GM19239 (cell line): ENCODE results near the genes ALKAL2 and TRAPPC12.

DNA sequence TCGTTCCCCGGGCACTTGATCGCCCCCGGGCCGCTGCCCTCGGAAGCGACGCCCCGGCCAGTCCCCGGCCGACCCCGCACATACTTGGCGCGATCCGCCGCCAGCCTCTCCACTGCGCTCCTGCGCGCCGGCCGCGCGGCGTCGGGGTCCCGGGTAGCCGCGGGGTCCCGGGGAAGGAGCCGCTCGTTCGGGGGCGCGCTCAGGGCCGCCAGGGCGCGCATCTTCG, 227 bp downstream of the FAM110C start:
- RRBS: 13% methylated on average over 20 of the region's 38 CpGs

DNA sequence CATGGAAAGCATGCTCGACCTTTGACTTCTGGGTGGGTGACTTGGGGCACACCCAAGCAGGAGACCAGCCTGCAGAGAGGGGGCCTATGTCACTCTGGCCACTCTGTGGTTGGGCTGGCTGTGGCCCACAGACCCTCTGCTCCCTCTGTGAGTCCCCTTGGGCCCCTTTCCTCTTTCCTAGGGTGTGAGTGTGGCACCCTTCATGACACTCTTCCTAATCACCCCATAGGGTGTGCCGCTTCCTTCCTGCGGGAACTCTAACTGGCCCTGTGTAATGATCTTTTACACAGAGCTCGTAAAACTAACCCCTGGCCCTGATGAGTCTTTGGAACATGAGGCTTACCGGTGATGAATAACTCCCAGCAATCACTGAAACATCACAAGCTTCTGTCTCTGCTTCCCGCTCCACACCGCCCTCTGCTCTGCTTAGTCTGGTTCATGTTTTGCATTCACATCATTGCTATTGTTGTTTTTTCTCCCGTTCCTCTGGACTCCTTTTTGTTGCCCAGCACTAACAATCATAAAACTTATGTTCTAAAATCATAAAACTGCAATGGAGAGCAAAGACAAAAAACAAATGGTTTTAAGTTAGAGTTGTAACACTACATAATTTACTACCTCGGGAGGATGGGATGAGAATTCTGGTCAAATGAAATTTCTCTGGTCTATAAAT, 101.1 kb downstream of the SH3YL1 start:
- RRBS: no CpG with 5 or more reads among the region's 9 CpGs

GRCh38 chr2:234366-234770, 29.5 kb downstream of the SH3YL1 start:
- RRBS: no CpG with 5 or more reads among the region's 5 CpGs

GRCh38 chr2:258630-259403, 5.0 kb downstream of the SH3YL1 start:
- RRBS: no CpG with 5 or more reads among the region's 4 CpGs

DNA sequence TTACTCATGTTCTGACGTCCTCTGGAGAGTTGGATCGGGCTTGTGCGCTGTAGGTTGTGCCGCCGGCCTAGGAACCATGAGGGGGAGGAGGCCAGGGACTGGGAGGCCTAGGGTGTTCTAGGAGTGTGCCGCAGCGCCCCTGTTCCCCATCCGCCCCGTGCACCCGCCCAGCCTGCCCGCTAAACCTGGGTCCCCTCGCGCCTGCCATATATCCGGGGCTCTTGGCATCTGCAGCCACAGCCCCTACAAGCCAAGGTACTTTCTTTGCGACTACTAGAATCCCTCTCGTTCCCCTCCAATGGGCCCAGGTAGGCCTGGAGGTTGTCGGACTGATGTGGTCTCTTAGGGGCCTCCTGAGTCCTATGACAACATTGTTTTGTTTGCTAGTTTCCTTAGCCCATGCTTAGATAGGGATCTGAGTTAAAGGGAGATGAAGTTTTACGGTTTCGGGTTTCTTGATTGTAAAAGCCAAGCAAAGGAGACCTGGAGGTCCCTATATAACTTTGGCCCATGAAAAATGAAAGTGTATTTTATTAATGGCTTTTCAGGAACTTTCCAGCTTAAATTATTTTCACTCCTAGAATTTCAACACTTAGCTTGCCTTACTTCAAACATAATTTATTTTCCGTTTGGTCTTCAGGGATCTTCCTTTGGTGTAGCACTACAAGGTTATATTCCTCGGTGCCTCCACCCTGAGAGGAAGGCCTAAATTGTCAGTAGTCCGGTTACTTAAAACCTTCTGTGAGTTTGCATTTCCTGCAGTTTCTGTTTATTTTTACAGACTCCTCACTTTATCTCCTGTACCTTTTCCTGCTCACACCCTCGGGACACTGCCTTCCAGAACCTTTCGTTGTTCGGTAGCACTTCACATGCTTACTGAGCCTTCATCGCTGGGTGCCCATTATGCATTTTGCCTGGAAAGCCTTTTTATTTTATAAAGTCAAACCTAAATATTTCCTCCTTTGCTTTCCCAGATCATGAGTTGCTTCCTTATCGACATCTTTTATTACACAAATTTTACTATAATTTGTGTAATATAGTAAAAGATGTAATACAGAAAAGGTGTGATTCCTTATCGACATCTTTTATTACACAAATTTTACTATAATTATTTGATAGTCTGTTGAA, 641 bp downstream of the ACP1 start:
- RRBS: no CpG with 5 or more reads among the region's 28 CpGs

DNA sequence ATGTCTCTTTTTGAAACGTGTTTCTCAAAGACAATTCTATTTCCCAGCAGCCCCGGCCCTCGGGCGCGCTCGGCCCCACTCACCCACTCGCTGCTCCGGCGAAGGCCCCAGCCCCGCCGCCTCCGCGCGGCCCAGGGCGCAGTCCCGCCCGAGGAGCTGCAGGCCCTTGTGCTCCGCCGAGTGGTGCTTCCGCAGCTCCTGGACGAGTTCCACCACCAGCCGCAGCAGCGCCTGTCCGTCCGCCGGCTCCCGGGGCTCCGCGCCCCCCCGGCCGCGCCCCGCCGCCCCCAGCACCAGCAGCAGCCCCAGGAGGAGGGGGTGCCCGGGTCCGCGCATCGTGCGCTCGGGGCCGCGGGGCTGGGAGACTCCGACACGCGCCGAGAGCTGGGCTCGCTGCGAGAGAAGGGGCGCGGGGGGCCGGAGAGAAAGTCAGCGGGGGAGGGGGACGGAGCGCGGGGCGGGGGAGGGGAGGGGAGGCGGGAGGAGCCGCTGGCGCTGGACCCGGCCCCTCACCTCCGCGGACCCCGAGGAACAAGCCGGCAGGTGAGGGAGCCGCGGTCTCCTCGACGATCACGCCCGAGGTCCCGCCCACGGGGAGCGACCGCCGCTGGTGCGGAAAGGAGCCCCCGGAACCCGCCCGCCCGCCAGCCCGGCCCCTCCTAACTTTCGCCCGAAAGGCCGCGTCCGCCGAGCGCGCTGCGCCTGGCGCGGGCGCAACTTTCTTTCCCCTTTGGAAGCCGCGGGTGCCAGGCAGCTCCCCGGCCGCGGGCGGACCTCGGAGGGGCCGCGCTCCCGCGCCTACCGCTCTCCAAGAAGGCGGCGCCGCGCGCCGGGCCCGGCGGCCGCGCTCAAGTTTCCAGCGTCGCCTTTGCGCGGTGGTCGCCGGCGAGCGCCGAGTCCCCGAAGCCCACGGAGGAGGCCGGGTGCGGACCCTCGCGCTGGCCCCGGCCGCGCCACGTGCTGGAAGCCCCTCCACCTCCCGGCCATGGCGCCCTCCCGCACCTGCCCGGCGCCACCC, at the start of gene ALKAL2:
TSS of gene ALKAL2 (minus strand) at position 592 of the 1,018 bp plus-strand sequence.
- RRBS: 8% methylated on average over 71 of the region's 139 CpGs

DNA sequence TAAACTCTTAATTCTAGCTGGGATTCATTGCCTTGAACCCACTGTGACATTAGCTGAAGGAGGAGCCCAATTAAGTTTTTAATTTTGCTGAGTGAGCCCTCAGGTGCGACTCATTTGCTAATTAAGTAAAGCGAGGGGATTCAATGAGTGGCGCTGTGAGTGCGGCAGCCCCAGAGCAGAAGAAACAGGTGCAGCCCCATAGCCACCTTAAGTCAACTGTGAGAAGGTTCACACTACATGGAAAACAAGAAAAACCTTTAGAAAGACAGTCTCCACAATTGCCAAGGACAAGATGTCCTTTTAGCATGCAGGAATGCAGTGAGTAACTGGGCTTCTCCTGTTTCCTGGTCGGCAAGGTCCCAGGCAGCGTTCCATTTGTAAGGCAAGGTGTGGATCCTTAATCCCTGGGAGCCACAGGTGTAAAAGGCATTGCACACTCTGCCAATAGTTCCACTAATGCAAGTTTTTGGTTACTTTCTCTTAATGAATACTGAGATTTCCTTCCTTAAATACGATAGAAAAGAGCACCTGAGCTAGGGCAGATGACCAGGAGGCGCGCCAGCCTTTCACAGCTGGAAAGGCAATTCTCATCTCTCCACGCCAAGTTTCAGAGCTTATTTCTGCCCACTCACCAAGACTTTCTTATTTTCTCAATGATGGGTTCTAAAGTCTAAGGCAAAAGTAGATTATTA, 87.6 kb downstream of the TMEM18 start:
- RRBS: no CpG with 5 or more reads among the region's 10 CpGs

DNA sequence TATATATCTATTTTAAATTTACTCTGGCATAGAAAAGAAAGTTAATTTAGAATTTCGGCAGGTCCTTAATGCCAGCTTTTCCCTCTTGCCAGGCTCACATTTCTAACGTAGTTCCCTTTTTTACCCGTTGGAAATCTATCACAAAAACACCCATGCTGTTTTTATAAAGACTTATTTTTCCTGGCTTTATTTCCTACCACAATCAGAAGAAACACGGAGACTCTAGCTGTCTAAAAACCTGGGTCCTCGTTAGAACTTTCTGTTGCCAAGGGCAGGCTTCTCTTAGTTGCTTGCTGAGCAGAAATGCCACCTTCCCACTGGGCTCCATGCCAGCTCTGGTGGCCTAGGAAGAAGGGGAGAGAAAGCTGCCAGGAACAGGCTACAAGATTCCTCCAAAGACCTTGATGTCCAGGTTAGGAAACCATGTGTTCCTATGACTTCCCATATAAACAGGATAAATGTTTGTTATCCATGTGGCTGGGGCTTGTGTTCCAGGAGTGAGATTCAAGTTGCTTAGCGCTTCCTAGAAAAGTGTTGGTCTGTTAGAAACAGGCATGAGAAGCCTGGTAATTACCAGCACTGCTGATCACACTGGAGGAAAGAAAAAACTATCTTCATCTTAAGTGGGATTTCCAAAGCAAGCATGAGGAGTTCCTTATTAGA, 17.9 kb upstream of the TMEM18 start:
- RRBS: no CpG with 5 or more reads among the region's 6 CpGs

- RRBS: 45% methylated on average over 6 of the region's 34 CpGs
These were observed 31.9 kb upstream of the TMEM18 start for GRCh38 chr2:708886-709821.

GRCh38 chr2:741632-742165, 64.5 kb upstream of the TMEM18 start:
- RRBS: no CpG with 5 or more reads among the region's 14 CpGs

GRCh38 chr2:1056790-1057321, 106.2 kb downstream of the SNTG2 start:
- RRBS: no CpG with 5 or more reads among the region's 27 CpGs

- RRBS: no CpG with 5 or more reads among the region's 15 CpGs
These were observed 189.6 kb downstream of the SNTG2 start for GRCh38 chr2:1140230-1140733.

GRCh38 chr2:1240396-1240871, 172.8 kb upstream of the TPO start:
- RRBS: no CpG with 5 or more reads among the region's 4 CpGs

GRCh38 chr2:1249875-1250383, 163.3 kb upstream of the TPO start:
- RRBS: no CpG with 5 or more reads among the region's 9 CpGs

DNA sequence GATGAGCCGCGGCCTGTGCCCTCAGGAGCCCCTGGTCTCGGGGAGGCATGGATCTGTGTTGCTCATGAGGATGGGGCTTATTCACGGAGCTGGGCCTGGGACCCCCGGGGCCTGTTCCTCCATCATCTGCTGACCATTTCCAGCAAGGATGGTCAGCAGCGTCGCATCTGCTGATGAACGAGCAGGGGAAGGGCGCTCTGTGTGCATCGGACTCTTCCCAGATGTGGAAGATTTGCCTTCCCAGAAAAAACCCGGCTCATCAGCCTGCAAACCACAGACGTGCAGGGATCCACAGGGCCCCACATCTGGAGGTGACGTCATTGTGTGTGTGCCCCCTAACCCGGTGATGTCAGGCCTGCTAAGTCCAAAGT, 144.0 kb downstream of the PXDN start:
- RRBS: 60% methylated on average over 4 of the region's 14 CpGs

DNA sequence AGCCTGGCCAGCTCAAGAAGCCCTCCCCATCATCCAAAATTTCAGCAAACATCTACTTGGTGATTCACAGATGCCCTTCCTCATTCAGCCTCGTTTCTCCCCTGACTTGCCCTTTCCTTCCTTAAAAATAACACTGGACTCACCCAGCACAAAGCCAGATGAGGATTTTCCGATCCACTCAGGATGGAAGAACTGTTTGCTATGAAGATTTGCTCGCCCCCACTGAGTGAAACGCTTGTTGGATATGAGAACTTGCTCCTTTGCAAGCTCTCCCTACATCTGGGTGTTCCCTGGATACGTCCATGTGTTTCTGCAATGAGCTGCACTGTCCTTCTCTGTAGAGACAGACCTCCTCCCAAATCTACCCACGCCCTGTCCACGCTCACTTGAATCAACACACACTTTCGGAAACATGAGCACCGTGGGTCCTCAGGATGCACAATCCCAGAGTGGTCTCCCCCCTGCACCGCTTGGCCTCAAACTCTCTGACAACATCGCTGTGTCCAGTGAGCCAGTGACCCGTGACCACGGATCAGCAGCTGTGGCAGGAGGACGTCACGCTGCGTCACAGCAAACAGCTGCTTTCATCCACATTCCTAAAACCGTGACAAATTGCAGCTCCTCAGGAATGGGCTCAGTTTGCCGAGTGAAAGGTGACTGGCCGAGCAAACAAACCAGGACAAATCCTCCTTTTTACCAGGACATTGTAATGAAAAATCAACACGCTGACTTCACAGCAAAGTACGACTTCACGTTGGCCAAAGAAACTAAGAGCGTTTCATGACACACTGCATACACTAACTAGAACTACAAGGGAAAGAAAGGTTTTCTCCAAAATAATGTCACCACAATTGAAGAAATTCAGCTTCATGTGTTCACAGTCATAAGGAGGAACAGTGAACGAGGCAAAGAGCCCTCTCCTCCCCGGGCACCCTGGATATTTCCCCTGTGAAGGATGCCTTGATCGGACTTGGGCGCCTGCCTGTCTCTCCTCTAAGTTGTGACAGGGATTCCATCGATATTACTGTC, 57.7 kb downstream of the PXDN start:
- RRBS: no CpG with 5 or more reads among the region's 28 CpGs

DNA sequence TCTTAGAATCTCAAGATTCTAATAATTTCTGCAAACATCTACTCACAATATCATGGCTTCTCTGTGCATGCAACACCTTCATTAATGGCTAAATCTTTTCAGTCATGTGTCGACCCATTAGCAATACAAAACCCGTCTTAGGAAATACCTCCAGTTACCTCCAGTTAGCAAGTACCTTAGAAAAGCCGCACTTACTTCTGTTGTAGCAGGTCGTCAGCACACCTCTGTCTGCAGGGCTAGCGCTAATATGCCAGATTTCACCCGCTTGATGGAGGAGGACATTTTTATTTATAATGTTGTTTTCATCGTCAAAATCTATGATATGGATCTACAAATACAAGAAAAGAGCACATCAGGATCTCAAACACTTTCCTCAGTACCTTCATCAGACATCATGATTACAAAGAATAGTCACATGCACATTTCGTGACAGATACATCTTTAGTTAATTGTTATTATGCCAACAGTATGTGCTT, 39.8 kb downstream of the EIPR1 start:
- RRBS: no CpG with 5 or more reads among the region's 8 CpGs

DNA sequence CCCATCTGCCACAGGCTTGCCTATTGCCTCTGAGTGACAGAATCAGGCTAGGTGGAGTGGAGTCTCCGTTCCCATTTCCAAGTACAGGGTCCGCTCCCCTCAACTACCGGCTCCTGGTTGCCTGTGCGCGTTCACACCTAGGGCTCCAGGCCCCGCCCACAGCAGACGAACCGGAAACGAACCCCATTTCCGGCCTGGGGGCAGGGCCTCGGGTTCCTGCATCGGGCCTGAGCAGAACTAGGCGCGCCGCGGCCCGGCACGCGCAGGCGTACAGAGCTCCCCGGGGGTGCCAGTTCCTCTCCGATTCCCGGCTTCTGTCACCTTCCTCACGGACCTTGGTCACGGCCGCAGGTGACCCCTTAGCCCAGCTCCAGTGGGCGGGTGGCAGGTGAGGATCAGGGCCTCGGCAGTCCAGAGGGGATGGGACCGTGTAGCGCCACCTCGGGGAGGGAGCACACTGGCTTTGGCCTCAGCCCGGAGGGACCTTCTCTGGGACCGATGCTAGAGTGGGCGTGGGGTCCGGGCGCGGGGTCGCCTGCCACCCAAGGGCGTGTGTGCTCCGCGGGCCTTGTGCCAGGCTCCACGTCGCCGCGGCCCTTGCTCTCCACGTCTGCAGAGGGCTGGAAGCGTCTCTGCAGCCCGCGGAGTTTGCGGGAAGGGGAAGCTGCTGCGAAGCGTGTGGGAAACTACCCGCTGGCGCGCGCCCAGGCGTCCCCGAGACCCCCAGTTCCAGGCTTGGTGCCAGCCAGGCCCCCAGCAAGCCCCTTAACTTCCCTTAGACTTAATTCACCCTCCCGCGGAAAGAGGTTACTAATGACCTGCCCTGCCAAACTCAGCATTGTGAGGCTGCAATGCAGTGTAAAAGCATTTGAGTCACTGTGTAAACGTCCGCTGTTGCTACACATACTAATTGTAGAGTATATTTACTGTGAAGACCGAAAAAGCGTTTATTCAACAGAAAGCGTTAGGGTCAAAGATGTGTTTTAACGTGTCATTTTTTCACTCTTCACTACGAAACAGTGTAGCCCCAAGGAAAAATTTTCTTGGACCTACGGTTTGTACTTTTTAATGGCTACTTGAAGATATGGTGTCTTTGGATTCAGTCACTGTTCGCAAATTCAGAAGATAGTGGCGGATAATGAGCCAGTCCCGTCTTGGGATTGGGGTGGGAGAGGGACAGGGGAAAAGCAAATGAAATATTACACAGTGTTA, at the start of gene TRAPPC12:
TSS of gene TRAPPC12 (plus strand) at position 206 of the 1,212 bp plus-strand sequence.
- RRBS: 2% methylated on average over 16 of the region's 71 CpGs

GRCh38 chr2:3493579-3494373, 25.6 kb downstream of the ADI1 start:
- RRBS: no CpG with 5 or more reads among the region's 17 CpGs

DNA sequence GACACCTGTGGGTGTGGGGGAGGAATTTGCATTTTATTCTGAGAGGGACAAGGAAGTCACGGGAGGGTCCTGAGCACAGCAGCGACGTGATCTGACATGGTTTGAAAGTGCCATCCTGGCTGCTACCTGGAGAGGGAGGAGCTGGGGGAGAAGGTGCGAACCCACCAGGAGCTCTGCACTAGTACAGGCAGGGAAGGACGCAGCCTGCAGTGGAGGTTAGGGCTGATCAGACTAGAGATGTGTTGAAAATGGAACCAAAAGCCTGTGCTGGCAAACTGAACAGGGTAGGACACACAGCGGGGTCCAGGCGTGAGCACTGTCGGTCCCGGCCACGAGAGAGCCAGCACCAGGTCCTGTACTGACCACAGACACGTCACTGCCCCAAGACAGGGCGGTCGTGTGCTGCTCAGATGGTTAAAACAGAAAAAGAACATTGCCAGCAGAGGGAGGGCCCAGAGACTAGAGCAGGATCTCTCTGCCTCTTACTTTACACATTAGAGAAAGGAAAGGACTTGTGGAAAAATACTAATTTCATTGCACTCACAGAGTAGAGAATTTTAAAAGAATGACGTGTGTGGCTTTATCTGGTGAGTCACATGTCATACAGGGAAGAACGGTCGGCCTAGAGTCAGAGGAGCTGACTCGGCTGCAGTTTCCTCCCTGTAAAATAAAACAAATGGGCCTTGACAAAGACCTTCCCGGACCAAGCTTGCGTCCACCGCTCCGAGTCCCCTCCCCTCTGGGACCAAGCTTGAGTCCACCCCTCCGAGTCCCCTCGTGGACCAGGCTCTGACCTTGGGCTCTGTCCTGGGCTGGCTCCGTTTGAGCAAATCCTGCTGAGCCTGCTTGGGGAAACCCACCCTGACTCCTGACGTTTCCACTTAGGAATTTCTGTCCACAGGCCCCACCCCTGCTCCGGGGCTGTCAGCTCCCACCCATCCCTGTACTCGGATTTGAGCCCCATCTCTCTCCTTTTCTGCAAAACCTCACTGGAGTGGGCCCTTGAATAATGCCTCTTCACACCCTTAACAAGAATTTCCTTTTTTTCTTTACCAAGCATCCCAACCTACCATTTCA, 16.7 kb upstream of the ADI1 start:
- RRBS: no CpG with 5 or more reads among the region's 27 CpGs